ENCODE data around the gene NKX6-1.

DNA sequence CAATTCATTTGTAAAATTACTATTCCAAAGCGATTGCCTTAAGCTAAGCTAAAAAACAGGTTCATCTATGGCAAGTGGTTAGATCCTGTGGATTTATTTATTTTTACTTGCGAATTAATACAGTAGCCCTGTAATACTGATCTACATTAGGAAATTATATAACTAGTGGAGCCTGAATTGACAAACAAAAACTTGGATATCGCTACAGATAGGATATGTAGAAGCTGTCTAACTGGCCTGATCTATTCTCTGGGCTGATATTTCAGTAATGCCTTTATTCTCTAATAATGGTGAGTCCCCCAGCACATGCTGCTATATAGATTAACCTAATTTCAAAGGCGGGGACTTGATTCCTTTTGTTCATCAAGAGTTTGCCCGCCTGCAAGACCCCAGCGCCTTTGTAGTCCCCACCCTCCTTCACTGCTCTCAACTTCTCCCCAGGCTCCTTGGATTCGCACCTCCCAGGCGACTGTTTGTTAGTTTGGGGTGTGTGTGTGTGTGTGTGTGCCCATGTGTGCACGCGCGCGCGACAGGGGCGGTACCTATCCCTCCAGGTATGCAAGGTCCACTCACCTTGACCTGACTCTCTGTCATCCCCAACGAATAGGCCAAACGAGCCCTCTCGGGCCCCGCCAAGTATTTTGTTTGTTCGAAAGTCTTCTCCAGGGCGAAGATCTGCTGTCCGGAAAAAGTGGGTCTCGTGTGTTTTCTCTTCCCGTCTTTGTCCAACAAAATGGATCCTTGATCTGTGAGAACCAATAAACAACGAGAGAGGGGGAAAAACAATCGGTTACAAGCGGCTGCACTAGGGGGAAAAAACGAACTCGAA is 3.8 kb downstream of the NKX6-1 start:
- PRO-cap, result no peak

DNA sequence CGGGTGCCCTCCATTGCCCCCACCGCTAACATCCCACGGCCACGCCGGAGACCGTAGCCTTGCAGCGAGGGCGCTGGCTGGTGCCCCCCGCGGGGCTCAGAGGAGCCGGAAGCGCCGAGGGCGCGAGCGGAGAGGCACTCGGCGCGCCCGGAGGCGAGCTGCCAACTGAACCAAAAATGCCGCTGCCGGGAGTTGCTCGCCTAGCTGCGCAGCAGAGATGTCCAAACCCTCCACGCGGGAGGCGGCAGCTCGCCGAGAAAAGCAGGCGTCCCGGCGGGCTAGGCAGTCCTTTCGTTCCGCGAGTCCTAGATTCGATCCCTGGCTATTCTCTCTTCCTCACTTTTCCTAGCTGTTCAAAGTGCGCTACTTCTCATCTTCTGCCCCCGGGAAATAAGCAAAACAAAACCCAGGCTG is 888 bp downstream of the NKX6-1 start:
- PRO-cap, result no peak

DNA sequence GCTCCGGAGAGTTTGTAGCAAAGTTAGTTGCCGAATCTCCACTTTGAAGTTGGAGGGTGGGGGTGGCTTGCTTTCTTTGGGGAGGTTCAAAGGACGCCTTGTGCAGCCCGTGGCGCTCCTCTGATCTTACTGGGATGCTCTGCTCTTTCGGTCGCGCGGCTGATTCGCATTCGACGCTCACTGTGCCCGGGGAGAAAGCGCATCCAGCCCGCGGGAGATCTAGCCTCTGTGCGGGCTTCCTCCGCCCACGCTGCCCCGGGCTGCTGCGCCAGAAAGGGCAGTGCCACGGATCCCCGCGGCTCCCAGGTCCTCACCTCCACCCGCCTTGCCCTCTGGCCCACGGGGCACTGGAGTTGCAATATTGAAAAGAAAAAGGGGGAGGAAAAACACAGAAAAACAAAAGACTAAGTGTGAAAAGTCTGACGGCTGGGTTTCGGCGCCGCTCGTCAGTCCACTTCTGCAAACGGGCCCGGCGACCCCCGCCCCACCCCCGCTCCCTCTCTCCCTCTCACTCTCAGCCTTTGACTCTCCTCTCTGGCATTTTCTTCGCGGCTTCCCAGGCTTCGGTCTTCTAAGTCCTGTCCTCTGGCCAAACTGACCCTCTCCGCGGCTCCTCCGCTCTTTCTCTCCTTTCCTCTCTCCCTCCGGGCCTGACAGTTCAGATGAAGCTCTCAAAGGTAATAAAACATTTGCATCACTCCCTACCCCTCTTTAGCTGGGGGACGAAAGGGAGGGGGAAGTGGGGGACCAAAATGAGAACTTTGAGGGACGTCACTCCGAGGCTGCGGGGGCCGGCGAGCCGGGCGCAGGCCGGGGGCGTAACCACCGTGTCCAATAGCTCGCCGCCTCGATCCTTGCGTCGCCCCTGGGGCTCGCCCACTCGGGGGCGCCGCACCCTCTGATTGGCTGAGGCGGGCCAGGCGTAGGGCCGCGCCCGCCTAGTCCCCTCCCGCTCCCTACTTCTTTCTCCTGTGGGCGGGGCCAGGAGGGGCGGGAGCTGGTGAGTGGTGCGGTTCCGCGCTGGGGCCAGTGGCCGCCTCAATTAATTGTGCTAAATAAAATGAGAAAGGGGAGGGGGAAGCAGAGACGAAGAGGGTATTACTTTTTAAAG is at the start of gene NKX6-1:
Gene NKX6-1, minus strand, starts transcription at position 682 of the 1,111 bp plus-strand sequence.
- PRO-cap, result no peak

DNA sequence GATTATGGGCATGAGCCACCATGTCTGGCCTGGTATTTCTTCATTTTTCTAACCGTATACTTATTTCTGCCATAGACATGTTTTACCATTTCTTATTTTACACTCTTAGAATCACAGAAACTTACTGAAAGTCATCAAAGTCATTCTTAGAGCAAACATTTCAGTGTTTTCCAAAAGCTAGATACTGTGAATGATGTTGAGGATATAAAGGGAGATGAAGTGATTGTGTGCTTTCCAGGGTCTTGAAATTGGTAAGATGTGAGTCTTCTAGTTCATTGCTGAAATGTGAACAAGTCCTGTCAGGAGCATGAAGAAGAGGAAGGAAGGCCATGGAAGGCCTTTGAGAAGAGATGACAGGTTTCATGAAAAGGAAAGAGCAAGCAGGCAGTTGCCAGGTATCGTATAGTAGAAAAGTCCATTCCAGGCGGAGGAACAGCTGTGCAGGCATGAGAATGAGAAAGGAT is 42.2 kb downstream of the CDS1 start:
- PRO-cap, result no peak

GRCh38 chr4:85147592-85147950 is 181.1 kb upstream of the WDFY3 start:
- PRO-cap, result no peak

DNA sequence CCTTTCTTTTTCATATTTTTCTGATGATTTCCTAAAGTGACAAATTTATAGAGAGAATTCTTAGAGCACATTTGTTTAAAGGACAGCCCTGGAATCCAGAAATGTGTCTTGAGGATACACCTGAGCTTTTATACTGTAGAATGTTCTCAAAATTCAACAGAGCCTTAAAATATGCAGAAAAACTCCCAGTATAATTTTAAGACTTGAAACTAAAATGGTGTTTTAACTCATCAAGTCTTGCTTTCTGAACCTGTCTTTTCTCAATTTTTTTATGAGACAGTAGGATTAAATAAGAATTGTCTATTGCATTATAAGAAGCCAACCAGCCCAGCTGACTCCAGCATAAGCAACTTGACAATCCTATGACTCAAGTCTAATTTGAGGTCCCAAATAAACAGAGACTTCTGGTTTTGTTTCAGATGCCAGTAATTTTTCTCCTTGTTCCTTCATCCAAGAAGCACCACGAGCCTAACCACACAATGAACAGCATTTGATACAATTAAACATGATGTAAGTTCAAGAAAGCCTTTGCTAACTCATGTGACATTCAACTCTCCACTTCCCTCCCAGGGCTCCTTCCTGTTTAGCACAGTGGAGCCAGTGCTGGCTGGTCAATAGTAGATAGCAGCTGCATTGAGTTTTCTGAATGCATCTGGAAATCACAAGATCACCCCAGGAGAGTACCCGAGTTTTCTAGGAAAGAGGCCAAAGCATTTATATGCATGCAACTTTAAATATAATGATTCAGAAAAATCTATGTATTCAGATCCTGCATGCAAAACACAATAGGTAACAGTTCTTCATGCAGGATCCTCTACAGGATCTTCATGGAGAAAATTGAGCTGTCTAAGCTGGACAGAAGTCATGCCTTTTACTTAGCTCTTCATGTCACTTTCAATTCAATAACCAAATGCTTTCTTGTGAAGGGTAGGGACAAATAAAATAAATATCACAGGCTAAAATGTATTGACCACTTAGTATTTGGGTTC is 206.3 kb downstream of the ARHGAP24 start:
- PRO-cap, result no peak

GRCh38 chr4:85779214-85779517 is 304.2 kb downstream of the ARHGAP24 start:
- PRO-cap, result no peak

DNA sequence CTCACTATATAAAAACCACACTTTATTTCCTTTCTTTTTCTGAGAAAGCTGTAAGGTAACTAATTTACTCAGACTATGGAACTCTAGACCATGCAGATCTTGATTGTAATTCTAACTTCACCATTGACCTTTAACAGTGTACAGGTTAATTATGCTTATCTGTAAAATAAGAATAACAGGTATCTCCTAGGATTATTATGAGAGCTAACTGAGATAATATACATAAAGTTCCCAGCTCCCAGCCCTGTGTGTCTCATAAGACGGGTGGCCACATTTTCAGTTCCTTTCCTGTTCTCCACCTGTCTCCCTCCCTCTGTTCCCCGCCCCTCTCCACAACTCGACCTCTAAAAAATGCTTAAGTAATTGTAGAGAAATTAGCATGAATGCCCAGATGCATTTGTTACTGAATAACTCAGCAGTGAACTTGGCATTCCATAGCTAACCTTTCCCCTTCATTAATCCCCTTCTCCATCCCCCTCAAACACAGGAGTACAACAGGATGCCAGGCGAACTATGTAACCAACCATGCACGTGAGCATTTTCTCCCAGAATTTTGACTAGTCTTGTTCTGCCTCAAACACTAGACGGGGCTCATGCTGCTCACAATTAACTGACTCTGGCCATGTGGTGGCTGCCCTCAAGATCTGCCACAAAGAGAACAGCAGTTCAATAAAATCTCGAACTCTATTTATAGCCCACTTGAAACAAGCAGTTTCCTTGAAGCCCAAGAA is 351.0 kb downstream of the ARHGAP24 start:
- PRO-cap, result no peak

DNA sequence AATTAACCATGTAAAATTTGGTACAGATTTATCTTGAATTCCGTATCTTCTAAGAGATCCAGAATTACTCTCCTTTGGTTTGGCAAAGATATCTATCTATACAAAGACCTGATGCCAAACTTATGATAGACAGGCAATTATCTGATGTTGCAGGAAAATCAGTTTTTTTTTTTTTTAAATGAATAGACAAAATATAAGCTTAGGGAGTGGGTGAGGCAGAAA is 389.4 kb downstream of the ARHGAP24 start:
- PRO-cap, result no peak

DNA sequence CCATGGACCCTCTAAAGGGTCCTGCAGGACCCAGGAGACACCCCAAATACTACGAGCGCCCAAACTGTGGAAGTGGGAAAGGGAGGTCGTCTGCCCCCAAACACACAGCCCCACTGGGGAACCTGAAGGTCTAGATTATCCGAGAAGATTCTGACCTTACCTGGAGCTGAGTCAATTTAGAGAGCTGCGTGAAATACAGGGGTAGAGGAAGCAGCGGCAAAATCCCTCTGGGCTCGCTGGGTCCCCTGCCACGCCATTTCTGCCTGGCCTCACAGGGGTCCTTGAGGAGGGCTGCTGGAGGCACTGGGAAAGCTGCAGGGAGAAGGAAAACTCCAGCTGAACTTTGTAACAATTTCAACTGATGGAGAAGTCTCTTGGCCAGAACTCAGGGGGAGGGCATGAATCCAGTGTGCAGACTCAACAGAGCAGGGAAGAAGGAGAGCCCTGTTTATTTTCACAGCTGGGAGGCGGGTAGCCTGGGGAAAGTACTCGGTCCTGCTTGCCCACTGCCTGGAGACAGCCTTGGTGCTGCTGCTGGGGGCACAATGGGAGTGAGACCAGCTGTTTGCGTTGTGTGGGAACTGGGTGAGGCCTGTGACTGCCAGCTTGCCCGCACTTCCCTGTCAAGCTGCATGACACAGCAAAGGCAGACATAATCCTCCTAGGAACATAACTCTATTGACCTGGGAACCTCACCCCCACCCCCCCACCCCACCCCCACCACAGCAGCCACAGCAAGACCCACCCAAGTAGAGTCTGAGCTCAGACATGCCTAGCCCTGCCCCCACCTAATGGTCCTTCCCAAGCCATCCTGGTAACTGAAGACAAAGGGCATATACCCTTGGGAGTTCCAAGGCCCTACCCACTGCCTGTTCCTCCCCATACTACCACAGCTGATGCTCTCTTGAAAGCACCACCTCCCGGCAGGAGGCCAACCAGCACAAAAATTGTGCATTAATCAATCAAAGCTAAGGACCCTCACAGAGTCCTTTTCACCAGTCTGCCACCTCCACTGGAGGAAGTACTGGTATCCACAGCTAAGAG is 93.3 kb upstream of the MAPK10 start:
- PRO-cap, result no peak

DNA sequence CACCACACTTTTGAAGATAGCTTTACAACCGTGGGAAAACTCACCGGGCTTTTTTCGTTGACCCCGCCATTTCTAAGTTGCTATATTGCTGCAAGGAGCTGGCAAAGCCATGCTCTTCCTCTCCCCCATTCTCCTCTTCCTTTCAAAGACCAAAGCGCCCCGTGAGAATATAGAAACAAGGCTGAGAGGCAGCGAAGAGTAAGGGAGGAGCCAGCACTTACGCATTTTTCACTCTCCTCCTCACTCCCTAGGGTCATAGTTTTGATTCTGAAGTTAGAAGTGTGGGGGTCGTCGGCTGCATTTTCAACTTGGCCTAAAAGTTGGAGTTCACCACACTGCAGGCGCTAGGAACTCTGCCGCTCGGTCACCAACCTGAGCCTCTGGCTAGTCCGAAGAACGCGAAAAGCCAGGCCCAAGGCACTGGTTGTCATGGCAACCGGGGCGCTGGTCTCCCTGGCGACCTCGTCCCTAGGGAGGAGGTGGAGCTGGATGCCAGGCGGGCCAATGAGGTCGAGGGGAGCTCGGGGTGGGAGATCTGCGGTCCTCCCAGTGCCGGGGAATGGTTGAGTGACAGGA is 338 bp upstream of the PTPN13 start:
- PRO-cap, result unidirectional peak, minus-strand start at position 144 of the sequence; bidirectional peak, plus-strand start outside the sequence, minus-strand start at position 374 of the sequence

DNA sequence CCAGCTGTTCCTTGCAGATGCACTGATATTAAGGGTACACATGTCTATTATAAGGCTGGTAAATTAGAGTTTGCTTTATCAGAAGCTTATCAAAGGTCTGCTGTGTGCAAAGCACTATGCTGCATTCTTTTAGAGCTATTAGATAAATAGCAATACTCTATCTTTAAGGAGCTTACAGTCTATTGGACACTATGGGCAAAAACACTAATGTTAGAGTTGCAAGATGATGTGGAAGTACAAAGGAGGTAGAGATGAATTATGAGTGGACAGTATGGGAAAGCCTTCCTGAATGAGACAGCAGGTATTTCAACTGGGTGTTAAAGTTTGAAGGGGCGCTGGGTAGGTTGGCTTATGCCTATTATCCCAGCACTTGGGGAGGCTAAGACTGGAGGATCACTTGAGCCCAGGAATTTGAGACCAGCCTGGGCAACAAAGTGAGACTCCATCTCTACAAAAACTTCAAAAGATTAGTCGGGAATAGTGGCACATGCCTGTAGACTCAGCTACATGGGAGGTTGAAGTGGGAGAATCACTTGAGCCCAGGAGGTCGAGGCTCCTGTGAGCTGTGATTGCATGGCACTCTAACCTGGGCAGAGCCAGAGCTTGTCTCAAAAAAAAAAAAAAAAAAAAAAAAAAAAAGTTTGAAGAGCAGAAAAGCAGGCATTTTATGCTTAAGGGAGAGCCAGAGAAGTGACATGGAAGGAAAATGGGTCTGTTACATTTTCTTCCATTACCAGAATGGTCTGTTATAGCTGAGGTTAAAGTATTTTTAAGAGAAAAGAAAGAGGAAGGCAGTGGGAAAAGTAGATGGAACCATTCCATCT is 36.9 kb downstream of the AFF1 start:
- PRO-cap, result no peak

DNA sequence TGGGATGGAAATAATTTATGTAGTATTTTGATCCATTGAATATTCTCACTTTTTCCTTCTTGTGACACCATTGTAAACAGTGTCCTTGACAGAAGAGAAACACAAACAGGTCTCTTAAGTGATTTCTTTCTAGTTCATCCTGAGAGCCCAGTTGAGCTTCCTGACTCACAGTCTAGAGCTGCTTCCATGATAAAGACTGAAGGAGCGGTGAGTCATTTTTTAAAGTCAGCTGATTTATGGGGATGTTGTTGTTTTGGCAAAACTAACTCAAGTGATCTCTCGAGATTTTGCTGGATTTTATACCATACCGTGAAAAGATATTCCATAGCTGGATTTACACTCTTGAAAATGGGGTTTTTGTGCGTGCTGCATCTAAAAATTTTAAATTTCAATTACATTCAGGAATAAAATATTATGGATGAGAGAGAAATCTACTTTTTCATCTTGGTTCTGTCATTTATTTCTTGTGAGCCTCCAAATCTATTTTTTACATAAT is 76.9 kb downstream of the AFF1 start:
- PRO-cap, result unidirectional peak, minus-strand start at position 174 of the sequence

DNA sequence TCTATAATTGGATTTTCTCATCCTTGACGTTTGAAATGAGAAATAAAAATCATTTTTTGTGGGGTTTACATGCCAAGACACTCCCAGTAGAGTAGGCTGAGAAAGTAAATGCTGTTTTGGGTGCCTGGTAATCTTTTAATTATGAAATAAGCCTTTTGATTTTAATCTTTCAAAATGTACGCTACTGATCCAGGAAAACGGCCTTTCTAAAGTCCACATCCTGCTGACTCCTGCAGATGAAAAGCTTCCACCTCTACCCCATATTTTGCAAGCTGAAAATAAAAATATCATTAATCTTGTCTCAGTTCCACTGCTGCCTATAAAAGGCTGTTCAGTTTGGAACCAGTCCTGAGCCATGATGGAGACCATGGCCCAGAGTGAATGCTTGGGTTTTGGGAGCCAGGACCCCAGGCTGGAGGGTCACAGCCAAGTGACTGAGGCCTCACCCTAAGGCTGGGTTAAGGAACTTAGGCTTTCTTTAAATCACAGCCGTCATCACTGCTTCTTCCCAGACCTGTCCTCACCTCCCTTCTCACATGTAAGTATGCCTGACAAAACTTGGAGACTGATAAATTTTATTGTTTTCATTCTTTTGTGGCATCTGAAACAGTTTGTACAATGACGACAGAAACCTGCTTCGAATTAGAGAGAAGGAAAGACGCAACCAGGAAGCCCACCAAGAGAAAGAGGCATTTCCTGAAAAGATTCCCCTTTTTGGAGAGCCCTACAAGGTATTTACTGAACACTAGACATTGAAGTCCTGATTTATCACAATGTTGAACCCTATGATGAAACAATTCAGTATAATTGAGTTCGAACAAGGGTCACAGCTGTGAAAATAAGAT is 111.0 kb downstream of the AFF1 start:
- PRO-cap, result no peak

- PRO-cap, result unidirectional peak, plus-strand start at chr4:87108246
Measured at GRCh38 chr4:87107875-87108711, 112.3 kb downstream of the KLHL8 start.

GRCh38 chr4:87118695-87119355 is 101.6 kb downstream of the KLHL8 start:
- PRO-cap, result no peak

DNA sequence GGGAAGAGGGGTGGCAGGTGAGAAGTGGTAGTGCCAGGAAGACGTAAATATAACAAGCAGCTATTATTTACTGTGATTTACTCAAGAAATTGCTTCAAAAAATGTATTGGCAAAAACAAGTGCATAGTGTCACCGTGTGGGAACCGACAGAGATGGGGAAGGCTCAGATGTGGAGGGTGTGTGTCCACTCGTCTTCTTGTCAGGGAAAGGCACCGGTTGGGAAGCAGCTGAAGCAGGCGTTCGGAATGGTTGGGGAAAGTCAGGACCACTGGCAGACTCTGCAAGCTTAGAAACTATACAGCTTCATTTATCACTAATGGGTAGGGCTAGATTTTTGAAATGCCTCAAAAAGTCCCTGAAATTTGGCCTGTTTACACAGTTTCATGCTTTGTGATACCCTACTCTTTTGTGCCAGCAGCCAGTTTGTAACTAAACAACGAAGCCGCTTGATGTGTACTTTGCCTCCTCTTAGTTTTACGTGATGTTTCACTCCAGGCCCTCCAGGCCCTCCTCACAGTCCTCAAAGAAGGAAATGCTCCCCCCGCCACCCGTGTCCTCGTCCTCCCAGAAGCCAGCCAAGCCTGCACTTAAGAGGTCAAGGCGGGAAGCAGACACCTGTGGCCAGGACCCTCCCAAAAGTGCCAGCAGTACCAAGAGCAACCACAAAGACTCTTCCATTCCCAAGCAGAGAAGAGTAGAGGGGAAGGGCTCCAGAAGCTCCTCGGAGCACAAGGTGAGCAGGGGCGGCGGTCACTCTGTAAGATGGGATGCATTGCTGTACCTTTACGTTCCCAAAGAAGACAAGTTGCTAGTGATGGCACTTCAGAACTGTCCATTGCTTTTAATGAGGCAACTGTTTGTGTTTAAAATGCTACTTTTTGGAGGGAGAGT is 94.6 kb downstream of the KLHL8 start:
- PRO-cap, result no peak

DNA sequence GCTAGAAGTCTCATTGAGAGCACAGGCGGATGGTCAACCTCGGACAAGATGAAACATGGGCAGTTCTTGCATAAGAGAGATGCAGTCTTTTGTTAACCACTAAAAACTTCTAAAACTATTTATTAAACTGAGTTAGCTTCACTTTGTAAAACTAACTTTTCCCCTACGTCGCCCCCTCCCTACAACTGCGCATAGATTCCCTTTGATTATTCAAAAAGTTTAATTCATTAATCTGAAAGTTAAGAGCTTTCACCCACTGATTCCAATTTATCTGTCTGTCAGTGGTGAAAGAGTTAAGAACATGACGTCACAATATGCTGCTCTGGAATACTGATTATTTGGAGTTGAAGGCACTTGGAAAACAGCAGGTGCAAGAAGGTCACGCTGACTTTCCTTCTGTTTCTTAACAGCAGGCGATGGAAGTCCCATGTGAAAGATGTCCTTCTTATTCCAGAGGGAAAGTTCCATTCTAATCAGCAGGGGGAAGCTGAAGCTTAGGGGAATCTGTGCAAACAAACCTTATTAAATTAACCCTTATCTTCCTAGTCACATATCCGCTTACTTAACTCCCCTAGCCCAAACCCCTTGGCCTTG is 29.7 kb downstream of the DMP1 start:
- PRO-cap, result no peak

DNA sequence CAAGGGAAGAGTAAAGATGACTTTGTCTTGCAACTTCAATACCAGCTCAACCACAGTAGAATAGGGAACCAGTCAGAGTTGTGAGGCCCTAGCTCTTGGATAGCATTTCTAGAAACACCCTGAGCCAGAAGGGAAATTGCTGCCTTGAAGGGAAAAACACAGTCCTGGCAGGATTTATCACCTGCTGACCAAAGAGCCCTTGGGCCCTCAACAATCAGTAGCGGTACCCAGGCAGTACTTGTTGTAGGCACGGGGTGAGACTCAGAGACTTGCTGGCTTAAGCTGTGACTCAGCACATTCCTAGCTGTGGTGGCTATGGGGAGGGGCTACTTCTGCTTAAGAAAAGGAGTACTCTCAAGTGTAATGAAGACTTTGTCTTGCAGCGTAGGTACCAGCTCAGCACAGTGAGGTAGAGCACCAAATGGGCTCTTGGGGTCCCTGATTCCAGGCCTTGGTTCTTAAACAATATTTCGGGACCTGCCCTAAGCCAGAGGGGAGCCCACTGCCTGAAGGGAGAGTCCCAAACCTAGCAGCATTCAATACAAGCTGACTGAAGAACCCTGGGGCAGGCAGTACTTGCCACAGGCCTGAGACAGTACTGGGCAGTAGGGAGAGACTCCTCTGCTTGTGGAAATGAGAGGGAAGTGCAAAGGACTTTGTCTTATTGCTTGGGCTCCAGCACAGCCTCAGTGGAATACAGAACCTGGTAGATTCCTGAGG is 19.9 kb upstream of the ABCG2 start:
- PRO-cap, result no peak

GRCh38 chr4:88277250-88277757 is 7.1 kb downstream of the PPM1K start:
- PRO-cap, result no peak

All from pulmonary artery (tissue), 1 donor.